ENCODE measurements around a stretch of chr9.

- PRO-cap: no peak
Observed at GRCh38 chr9:87518603-87519194, 21.0 kb downstream of the DAPK1 start.

DNA sequence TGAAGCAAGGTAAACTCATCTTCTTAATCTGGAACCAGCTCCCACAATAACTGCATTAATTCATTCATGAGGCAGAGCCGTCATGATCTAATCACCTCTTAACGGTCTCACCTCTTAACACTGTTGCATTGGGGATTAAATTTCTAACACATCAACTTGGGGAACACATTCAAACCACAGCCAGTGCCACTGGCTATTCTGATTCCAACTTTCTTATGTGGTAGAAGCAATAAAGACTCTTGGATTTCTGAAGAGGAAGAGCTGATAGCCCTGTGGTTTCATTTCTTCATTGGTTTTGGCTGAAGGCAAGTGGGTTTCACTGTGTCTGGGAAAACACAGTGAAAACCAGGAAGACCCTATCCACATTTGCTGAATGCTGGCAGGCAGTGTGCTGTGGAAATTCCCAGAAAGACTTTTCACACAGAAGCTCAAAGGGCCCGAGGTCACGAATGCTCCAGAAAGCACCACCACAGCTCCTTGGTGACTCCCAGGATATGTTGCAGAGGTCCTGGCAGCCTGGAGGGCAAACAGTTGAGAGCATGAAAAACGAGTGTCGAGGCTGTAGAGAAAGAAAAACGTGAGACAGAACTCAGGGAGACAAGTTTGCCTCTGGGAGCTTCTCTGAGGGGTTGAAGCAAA is 67.1 kb downstream of the DAPK1 start:
- PRO-cap: no peak

DNA sequence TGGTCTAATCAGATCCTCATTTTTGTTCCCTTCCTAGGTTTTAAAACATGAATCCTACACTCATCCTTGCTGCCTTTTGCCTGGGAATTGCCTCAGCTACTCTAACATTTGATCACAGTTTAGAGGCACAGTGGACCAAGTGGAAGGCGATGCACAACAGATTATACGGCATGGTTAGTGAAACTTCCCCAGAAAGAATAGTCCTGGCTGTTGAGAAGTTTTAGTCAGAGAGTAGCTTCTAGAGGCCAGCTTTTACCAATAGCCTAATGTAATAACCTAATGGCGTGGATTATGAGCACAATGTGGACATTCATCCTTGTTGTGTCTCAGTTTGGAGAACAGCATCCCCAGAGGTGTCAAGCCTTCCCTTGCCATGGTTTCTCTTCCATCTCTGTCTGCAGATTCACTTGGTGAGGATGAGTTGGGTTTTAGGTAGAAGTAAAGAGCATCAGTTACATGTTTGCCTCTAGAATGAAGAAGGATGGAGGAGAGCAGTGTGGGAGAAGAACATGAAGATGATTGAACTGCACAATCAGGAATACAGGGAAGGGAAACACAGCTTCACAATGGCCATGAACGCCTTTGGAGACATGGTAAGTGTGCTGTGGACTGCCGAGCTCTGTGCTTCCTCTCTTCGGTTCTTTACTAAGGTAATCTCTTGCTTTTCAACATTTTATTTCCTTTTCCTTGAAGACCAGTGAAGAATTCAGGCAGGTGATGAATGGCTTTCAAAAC is 1.8 kb downstream of the CTSL start:
- PRO-cap: no peak

DNA sequence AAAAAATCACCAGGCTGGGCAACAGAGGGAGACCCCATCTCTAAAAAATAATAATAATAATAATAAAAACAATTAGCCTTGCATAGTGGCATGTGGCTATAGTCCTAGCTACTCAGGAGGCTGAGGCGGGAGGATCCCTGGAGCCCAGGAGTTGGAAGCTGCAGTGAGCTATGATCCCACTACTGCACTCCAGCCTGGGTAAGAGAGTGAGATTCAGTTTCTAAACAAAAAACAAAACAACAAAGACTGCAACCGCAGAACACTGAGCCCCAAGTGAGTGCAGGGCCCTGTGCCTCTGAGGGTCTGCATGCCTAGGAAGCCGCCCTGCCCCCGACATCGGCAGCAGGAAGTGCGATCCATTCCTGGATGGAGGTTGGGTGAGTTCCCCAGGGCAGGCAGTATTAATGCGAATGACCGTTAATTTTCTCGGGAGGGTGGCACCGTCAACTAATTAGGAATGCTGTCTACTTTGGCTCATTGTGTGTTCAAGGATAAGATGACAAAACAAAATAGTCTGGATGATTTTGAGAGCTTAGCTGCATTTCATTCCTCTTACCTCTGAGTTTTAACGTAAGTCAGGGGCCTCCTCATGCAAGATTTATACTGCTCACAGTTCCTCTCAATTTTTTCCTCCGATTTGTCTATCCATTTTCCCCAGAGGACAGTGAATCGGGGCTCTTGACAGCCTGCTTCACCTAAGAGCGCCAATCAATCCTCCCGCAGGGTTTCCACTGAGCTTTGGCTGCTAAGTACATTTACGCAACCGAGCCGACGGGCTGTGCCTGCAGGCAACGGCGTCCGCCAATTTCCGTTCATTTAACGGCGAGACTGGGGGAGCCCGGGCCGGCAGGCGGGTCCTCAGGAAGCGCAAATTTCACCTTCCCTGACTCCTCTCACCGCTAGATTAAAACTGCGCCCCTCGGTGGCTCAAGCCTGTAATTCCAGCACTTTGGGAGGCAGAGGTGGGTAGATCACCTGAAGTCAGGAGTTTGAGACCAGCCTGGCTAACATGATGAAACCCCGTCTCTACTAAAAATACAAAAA is 3.0 kb upstream of the NXNL2 start:
- PRO-cap: no peak

DNA sequence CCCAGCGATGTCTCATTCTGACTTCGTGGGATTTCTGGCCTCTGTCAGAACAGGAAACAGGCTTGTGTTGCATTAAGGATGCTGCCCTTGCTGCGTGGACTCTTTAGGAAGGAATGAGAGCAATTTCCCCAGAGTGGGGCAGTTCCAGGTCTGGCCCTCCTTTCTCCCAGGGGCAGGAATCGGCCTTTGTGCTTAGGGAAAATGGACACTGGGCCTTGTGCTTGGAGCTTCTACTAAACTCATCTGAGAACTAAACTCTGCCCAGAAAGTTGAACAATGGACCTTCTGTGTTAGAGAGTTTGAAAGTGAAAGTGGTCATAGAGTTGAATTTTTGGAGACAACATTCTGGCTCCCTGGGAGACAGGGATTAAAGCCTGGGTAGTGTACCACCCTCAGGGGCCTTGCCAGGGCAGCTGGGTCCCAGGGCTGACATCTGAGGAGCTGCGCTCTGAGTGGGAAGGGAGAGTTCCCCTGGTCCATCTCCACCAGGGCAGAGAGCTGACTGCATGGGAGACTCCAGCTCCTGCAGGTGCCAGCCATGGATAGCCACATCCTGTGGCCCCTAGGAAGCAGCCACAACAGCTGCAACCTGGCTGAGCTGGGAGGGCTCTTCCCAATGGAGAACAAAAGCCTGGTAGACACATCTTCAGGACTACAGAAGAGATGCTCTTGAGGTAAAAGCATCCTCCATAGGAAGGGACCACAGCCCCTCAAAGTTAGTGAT is 37.6 kb upstream of the S1PR3 start:
- PRO-cap: unidirectional peak, plus-strand start at position 418 of the sequence

- PRO-cap: no peak
Observed at GRCh38 chr9:88994302-88994925, 3.1 kb downstream of the S1PR3 start.

DNA sequence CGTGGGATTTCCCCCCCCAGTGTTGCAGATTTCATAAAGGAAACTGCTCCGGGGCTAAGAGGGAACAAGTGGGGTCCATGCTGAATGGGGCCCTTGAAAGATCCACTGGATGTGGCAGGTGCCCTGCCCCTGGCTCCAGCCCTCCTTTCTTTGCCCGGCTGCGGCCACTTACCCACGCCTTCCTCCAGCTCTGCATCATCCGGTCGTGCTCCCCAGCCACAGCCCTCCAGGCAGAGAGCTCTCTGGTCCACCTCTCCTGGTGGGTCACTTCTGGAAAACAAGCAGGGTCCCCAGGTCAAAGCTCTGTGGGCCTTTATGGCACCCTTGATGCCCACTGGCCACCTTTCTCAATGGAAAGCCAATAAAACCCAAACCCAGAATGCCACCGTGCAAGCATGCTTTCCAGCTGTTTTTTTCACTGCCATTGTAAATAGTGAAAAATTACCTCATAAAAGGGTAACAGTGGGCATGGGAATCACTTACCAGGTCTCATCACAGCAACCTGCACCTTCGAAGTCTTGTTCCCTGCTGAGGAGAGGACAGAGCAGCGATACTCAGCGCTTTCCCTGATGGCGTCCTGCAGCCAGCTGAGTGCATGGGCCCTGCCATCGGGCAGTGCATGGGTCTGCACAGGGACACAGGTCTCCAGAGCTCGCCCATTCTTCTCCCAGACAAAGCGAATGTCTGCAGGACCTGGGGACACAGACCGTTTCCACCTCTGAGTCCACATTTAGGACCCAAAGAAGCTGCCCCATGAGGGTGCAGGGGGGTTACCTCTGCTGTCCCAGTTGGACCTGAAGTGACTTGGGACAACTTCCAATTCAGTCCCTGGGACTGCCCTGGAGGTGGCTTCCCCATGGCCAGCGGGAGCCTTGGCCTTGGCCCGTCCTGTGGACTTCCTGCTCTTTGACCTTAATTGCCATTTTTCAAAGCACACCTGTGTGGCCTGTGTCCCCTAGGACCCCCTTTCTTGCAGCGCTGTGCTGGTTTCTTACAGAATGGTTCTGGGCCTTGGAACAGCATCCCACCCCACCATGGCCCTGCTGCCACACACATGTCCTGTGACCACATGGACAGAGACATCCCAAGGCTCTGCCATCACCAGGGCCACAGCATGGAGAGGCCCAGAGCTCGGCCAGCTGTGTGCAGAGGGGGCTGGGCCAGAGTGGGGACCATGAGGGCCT is 45.4 kb downstream of the SECISBP2 start:
- PRO-cap: no peak

GRCh38 chr9:89386116-89386731 is 67.9 kb downstream of the SECISBP2 start:
- PRO-cap: no peak

- PRO-cap: no peak
Observed at GRCh38 chr9:89386732-89387337, 68.5 kb downstream of the SECISBP2 start.

- PRO-cap: no peak
Observed at GRCh38 chr9:89435188-89436095, 62.5 kb downstream of the SEMA4D start.

DNA sequence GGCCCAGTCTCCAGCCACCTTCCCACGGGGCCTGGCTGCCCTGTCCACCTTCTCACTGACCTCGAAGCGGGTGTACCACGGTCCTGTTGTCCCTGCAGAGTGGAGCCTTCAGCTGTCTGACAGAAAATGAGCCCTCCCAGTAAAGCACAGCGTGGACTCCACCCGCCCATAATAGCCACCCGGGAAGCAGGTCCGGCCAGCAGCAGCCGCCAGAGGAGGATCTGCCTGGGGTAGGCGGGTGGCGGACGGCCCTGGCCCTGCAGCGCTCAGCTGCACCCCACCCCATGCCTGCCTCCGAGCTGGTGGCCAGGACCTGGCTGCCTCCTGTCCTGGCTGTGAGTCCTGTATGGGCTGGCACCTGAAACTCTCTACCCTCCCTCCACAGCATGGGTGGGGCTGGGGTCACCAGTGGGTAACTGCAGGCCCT is 54.5 kb downstream of the SEMA4D start:
- PRO-cap: no peak

GRCh38 chr9:89468890-89469585 is 28.9 kb downstream of the SEMA4D start:
- PRO-cap: no peak

- PRO-cap: no peak
Observed at GRCh38 chr9:89536095-89536724, 38.3 kb upstream of the SEMA4D start.

DNA sequence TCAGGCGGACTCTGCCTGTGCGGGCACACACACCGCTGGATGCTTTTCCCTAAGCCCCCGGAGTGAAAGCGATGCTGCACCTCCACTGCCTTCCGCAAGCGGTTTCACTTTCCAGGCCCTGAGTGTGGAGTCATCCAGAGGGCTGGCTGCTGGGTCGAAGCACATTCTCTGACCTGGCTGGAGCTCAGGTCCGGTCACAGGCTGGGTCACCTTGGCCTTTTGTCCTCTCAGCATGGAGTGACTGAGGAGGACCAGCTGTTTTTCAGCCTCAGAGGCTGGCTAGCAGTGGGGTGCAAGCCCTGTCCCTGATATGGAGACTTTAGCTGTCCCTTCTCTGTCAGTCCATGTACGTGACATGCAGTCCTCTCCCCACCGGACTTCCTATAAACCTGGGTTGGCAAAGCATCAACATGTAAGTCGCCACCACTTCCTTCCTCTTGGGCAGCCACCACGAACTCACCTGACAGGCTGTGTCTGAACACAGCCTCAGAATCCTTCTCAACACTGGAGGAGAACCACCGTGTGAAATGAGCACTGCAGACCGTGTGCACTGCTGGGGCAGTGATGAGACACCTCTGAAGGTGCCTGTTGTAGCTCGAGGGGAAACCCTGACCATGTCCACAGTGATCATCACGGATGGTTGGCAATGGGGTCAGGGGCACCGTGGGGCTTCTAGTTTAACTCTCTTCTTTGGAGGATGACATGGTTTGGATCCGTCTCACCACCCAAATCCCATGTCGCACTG is 51.4 kb downstream of the GADD45G start:
- PRO-cap: no peak

GRCh38 chr9:89661929-89662657 is 57.3 kb downstream of the GADD45G start:
- PRO-cap: no peak

GRCh38 chr9:89662658-89663252 is 57.9 kb downstream of the GADD45G start:
- PRO-cap: no peak

- PRO-cap: no peak
Observed at GRCh38 chr9:89667720-89668114, 62.9 kb downstream of the GADD45G start.

- PRO-cap: no peak
Observed at GRCh38 chr9:89670502-89671157, 65.8 kb downstream of the GADD45G start.

DNA sequence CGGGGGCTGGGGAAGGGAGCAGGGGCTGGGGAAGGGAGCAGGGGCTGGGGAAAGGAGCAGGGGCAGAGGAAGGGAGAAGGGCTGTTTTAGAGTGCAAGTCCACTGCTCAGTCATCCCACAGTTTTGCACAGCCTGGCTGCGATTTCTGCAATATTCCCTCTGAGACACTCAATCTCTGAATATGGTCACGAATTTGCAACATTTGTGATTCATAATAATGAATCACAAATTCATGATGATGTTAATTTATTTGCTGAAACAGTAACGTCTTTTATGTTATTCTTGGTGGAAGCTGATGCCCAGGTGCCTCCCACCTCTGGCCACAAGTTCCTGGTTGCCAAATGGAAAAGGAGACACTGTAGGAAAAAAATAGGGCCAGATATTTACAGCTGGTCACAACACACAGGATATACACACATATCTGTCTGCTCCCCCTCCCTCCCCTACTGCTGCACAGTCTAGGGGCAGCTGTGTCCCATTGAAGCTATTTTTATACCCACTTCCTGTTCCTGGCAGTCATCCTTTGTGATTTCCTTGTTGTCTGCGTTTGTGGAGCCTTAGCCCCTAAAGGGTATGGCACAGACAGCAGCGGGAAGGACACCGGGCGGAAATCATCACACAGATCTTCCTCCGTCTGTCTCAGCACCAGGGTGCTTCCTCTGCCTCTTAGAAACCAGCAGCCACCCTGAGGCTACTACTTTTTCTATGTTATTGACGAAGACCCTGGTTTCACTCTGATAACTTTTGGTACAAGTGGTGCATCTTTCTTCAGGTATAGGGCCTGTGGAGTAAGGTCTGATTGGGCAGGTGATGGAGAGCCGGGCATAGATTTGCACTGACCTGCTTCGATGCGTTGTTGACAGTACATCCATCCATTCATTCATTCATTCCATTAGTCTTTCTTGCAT is 325.2 kb downstream of the GADD45G start:
- PRO-cap: no peak

GRCh38 chr9:89934987-89935316 is 330.1 kb downstream of the GADD45G start:
- PRO-cap: no peak